Mesenchymal stem cell of the bone marrow (primary cell): ENCODE measurements around the gene MAP3K7.

GRCh38 chr6:89435999-89436618 is 3.2 kb downstream of the ANKRD6 start:
- CAGE, long polyA plus RNA = no peak

DNA sequence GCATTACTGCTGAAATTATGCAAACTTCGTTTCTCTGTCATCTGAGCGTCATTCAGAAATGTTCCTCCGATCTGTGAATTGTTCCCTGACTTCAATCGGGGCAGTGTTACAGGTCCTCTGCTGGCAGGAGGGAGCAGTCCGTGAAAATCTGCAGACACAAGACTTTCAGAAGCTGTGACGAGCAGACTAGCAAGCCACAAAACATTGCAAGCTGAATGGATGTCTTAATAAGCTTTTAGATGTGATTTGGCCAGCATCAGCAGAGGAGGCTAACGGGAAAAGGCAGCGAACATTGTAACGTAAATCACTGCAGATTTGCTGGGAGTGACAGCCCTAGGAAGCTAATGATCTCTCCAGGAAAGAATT is 76.1 kb downstream of the LYRM2 start:
- CAGE, long polyA plus RNA = no peak

- CAGE, long polyA plus RNA = no peak
Observed at GRCh38 chr6:89680479-89680983, 42.0 kb upstream of the LYRM2 start.

GRCh38 chr6:89689487-89690230 is 51.1 kb upstream of the LYRM2 start:
- CAGE, long polyA plus RNA = no peak

GRCh38 chr6:89985358-89985680 is 91.0 kb downstream of the GJA10 start:
- CAGE, long polyA plus RNA = no peak

GRCh38 chr6:90108075-90108359 is 188.6 kb downstream of the BACH2 start:
- CAGE, long polyA plus RNA = no peak

GRCh38 chr6:90177706-90178536 is 118.7 kb downstream of the BACH2 start:
- CAGE, long polyA plus RNA = no peak

- CAGE, long polyA plus RNA = no peak
Observed at GRCh38 chr6:90267149-90267773, 29.4 kb downstream of the BACH2 start.

DNA sequence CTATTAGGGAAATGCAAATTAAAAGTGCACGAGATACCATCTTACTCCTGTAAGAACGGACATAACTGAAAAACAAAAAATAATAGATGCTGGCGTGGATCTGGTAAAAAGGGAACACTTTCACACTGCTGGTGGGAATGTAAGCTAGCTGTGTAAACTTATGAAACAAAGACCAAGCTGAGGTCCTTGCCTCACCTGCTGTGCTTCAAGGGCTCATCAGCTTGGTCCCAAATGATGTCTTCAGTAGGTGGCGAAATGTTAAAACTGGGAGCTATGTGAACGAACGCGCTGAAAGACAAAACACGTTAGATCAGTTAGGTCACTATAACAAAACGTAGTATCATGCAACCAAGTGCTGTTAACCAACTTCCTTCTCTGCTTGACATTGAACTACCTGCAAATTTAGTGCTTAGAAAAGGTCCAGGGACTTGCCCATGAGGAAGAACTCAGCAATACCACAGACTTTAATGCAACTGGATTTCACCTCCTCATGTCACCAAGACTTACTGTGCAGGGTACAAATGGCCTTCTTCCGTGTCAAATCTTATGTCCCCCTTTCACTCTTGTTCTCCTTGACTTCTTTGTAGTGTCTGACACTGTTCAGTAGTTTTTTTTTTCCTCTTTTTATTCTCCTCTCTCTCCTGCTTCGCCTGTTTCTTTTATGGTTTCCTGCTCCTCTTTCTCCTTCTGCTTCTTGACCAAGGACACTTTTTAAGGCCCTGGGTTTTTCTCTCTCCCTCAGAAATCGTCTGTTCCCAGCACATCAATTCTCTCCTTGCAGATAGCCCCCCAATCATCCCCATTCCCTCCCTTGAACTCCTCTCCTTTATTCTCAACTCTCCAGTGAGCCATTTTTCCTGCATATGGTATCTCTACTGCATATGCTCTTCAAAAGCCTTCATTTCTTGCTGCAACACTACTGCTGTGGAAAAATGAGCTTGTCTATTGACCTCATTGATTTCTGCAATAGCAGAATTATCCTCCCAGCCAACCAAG is 24.7 kb downstream of the BACH2 start:
- CAGE, long polyA plus RNA = no peak

DNA sequence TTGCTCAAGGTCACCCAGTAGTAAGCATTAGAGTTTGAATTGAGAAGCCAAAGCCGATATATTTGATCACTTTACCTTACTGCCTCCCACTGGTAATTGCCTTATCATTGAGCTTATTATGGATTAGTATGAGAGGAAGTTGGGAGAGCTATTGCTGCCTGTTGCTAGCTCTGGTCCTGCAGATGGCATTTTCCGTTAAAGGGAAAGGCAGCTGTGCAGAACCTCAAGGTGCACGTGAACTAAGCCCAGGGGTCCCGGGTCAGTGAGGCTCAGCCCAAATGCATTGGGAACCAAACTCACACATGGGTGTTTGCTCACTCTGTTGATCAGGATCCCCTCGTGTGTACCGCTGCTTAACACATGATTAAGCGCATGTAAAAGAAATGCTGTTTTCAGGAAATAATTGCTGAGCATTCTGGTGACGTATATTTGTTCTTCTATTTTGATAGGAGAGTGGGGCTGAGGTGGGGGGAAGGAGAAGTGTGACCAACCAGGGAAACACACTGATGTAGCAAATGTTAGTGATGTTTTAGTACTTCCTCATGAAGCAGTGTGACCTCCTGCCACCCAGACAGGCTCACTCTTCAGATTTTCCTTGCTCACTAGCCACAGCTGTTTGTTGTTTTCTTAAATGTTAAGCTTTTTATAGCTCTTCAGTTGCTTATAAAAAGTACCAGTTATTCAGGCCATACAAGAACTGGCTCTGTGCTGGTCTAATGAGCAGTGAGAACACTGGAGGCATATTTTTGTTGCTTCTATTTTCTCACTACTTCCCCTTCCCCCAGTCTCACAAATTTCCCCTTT is 79.0 kb upstream of the BACH2 start:
- CAGE, long polyA plus RNA = no peak

DNA sequence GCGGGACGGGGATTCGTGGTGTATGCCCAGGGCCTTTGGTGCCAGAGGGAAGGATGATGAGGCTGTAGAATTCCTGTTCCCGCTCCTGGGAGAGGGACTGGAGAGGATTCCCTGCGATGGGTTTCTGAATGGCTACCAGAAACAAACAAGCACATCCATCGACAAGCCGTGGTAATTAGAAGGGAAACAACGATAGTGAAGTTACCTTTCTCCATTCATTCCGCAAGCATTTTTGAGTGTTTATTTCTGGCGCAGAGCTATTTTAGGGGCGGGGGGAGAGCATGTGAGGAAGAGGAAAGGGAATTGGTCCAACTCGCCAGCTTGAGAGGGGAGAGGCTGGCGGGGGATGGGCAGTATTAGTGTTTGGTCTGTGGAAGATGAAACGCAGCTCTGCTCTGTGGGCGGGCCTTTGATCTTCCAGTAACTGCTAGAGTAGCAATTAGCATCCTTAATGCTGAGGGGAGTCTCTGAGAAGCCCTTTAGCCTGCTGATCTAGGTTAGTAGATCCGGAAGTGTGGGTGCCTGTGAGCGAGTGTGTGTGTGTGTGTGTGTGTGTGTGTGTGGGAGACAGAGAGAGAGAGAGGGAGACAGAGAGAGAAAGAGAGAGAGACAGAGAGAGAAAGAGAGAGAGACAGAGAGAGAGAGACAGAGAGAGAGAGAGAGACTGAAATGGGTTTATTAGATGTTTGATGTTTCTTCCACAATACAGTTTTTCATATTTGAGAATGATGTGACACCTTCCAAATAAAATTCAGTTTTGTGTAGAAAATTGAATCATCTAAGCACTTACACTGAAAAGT is 117.2 kb upstream of the BACH2 start:
- CAGE, long polyA plus RNA = no peak

DNA sequence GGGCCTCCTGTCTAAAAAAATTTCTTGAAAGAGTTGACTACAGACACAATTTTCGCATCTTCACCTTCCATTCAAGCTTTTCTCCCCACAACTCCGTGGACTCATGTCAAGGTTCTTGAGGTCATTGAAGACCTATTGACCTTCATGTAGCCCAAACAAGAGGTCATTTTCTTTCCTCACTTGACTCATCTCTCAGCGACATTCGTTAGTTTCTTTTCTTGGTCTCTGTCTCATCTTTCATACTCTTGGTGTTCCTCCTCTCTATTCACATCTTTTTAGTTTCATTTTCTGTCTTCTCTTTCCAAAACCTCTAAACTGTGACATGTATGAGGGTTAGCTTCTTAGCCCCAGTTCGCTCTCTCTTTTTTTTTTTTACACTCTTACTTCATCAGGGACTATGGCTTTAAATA is 128.5 kb upstream of the BACH2 start:
- CAGE, long polyA plus RNA = no peak

DNA sequence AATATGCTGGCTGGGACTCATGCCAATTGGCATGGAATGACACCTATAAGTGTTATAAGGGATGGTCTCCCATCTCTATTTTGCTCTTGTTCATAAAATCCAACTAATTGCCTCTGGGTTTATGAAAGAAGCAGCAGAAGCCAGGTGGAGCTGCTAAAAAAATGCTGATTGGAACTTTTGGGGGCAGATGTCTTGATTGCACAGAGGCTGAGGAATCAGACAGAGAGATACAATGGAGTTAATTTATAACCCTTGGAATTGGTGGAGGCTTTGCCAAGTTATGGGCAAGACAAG is 140.5 kb downstream of the MAP3K7 start:
- CAGE, long polyA plus RNA = no peak

GRCh38 chr6:90586629-90587924 is at the start of gene MAP3K7:
TSS of gene MAP3K7 (minus strand) at chr6:90587072.
- CAGE, long polyA plus RNA = no peak

- CAGE, long polyA plus RNA = no peak
Observed at GRCh38 chr6:91299388-91300006, 712.6 kb upstream of the MAP3K7 start.

DNA sequence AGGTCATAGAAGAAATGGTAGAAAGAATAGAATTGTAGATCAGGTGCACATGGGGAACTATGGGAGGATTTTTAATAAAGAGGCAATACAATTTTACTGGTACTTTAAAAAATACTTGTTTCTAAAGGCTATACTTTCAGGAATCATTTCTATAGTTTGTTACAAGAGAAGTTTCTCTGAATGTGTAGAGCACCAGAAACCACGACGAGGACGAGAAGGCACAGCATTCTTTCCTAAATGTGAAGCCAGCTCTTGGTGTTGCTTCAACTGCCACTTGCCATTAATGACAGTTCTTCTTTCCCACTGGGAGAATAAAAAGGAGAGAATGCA is 1300.1 kb downstream of the EPHA7 start:
- CAGE, long polyA plus RNA = no peak

DNA sequence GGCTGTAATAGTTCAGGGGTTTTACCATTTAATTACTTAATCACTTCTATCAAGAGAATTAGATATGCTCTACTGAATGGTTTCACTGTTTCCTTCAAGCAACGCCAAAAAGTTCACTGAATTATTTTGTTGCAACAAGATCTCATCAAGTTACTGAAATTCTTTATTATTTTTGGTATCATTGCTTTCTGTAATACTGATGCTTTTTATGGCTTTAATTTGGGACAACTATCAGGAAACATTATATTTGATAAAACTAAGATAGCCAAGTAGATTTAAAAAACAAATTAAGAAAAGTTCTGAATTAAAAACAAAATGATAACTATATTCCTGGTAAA is 1122.8 kb downstream of the EPHA7 start:
- CAGE, long polyA plus RNA = no peak

DNA sequence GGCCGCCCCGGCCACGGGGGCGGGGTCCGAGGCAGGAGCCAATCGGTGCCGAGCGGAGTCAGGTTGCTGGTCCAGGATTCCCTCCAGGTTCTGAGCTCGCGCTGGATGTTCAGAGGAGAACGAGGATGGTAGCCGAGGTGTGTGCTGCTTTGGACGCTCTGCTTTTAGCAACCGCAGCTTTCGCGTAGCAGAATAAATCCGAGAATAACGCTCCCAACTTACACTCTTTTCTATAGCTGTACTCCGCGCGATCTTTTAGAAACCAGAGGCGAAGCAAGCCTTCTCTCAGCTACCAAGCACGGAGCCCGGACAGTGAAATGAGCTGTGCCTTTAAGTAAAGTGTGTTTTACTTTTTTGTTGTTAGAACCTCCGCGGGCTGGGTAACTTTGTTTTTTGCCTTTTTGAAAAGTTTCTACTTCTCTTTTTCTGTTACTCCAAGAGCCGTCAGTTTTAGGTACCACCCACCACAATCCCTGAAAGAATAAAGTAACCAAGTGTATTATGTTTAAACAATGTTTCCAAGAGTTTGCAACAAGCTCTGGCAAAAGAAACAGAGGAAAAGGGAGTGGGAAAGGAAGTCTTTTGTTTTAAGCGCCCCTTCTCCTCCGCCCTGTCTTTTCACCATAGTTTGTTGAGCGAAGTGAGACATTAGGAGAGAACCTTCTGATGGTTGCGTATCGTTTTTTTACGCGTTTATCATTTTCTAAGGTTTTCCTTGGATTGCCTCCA is 515 bp upstream of the EPHA7 start:
- CAGE, long polyA plus RNA = no peak

DNA sequence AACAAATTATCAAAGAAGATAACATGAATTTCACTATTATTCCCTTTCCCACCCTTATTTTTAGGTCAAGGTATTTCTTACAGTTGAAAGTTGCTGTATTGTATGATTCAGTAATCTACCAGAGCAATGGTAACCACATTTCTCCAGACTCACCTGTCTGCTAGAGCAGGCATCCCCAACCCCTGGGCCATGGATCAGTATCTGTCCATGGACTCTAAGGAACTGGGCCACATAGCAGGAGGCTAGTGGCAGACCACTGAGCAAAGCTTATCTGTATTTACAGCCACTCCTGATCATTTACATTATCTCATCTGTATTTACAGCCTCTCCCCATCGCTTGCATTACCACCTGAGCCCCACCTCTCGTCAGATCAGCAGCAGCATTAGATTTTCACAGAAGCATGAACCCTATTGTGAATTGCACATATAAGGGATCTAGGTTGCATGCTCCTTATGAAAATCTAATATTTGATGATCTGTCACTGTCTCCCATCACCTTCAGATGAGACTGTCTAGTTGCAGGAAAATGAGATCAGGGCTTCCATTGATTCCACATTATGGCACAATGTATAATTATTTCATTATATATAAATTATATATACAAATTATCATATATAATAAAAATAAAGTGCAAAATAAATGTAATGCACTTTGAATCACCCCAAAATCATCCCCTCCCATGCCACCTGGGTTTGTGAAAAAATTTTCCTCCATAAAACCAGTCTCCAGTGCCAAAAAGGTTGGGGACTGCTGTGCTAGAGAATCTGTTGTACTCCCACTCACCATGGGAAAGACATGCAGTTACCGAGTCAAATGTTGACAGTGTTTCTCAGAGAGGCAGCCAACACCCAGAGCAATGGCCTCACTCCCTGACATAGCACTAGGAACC is 60.2 kb upstream of the MANEA start:
- CAGE, long polyA plus RNA = no peak

DNA sequence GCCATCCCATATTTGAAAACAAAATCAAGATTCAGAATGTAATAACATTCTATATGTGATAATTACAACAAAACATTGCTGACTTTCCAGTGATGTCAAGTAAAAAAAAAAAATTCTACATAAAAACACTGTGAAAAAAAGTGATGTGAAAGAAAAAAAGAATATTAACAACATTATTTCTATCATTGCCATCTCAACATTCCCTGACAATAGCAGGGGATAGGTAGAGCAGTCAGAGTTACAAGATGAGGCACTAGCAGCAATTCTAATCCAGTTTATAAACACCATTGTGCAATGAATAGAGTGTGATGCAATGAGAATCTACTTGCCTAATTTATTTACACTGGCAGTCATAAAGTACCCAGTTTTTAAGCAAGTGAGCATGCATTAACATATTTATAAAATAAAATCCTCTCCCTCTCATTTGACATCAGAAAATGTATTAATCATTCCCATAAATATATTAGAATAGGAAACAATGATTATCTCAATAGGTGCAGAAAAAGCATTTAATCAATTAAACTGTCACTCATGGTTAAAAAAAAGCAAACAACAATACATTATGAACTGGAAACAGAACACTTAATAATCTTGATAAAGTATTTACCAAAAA is 2.5 kb upstream of the MANEA start:
- CAGE, long polyA plus RNA = no peak